Airway epithelial cell (primary cell): ENCODE measurements around a stretch of chr18.

DNA sequence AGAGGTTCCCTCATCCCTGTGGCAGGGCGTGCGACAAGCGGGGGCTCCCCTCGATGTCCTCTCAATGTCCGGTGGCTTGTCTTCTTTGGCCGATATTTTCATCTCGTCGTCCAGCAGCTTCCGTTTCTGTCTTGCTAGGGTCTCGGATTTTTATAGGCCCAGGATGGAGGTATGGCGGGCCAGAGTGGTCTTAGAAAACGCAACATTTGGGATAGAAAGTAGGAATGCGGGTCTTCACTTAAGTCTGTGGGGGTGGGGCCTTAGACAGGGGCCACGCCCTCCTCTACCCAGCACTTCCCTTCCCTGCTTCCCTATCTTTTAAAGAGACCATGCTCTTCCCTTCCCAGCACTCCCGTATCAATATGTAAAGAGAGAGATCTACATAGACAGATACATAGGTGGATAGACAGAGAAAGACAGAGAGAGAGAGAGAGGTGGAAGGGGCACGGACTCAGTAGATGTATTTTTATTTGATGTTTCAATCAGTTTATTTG lies 866.7 kb downstream of the DSC3 start:
- RAMPAGE, long total RNA, result no peak

DNA sequence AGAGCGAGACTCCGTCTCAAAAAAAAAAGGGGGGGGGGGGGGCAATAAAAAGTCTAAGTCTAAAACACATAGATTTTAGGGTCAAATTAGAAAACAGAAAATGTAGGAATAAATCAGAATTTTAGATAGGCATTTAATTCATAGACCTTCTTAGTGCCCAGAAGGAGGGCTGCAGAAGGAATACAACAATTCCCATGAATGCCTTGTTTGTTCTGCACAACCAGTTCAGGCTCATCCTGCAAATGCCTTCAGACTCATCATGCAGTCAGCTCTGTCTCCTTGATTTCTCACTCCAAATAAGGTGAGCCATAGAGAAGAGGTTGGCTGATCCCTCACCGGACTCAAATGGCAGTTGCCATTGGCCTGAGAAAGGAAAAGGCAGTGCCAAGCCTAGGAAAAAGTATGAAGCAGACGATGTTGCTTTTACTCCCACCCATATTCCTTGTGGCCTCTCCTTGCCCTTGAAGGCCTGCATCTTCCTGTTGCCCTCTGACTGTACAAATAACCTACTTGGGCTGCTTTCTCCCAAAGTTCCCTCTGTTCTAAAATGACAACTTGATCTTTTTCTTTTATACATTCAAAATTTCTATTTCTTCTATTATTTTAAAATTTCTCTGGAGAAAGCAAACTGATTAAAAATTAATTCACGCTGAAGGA lies 50.3 kb downstream of the DSC3 start:
- RAMPAGE, long total RNA, result no peak

- RAMPAGE, long total RNA, result no peak
Measured at GRCh38 chr18:31401450-31401811, 24.9 kb downstream of the DSG4 start.

DNA sequence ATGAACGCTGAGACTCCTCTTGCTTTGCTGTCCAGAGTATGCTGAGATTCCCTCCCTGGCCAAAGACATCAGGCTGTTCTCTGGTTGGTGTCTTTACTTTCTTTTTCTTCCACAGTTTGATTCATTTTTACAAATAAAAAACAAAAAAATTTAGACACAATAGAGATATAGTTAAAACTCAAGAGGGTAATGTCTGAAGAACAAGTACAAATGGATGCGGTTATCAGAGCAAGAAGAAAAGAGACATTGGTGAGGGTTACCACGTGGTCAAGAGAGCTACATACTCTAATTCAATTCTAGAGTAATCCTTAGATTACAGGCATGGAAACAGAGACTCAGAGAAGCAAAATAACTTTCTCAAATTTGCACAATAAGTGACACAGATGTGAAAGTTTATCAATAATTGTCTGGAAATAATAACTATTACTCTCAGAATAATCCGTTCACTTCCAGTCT lies 17.9 kb upstream of the DSG2 start:
- RAMPAGE, long total RNA, result no peak

DNA sequence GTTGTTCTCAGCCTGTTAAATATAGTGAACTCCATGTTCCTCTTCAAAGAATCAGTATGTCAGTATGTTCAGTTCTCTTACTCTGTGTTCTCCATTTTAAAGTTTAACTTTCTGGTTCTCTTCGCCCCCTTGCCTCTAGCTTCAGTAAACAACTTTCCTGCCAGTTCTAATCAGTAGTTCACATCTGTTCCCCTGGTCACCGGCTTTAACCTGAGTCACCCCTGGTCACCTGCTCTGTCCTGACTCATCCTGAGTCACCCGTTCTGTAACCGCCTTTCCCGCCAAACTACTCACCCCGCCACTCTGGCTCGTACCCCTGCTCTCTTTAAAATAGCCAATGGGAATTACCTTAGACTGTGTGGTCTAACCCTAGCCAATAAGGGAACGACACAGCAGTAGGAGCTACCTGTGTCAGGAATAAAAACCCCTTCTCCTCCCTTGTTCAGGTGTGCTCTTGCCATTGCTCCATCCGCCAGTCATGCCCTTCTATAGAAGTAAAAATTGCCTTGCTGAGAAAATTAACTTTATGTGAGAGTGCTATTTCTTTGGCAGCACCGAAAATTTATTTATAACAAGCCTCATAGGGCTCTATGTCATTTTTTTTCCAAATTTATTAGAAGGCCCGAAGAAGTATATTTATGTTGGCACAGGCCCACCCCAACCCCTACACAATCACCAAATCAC lies 21.7 kb downstream of the SLC25A52 start:
- RAMPAGE, long total RNA, result no peak

DNA sequence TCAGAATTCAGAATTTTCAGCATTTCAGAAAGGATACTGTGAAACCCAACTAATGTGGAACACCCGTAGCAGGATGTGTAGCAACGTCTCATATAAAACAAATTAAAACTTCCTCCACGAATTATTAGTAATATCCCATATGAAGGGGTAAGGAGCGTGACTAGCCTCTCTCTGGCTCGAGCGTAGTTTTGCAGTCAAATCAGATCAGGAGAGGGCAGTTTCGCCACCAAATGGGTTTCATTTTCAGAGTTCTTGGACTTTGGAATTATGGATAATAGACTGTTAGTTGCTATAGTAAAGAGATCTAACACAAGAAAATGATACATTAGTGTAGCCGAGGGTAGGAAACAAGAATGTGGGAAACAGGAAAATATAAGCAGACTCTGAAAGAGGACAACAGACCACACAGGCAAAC lies 13.5 kb upstream of the SLC25A52 start:
- RAMPAGE, long total RNA, result no peak

- RAMPAGE, long total RNA, result no peak
Measured at GRCh38 chr18:32201972-32202542, 12.2 kb downstream of the MEP1B start.

DNA sequence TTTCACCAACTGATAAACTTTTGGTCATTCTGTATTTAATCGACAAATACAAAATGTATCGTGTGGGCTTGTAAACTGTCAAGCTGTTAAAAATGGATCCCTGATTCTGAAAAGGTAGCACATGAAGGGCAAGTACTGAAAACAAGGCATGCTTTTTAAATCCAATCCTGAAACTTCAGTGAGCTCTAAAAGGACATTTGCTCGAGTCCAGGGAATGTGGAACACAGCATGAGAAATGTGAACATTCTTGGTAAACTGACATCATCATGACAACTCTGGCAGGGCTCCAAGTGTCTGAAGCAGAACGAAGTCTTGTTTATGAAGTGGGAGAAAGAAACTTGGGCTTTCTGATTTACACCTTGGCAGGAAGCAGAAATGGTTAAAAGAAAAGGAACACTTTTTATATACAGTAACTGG lies 121.0 kb downstream of the GAREM1 start:
- RAMPAGE, long total RNA, result no peak

- RAMPAGE, long total RNA, result no peak
Measured at GRCh38 chr18:32468287-32468673, 2.4 kb downstream of the GAREM1 start.

- RAMPAGE, long total RNA, result no peak
Measured at GRCh38 chr18:32511574-32511975, 40.9 kb upstream of the GAREM1 start.

DNA sequence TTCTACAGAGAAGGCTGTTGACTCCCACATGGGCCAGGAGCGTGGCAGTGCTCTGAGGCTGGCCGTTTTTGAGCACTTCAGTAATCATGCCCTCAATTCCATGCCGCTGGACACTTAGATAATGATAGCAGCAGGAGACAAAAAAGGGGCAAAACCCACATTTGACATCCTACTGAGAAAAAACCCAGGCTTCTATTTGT lies 51.8 kb downstream of the KLHL14 start:
- RAMPAGE, long total RNA, result no peak

GRCh38 chr18:34121401-34121993 lies 103.2 kb downstream of the NOL4 start:
- RAMPAGE, long total RNA, result no peak

GRCh38 chr18:34772871-34773306 lies 62.8 kb downstream of the DTNA start:
- RAMPAGE, long total RNA, result no peak

DNA sequence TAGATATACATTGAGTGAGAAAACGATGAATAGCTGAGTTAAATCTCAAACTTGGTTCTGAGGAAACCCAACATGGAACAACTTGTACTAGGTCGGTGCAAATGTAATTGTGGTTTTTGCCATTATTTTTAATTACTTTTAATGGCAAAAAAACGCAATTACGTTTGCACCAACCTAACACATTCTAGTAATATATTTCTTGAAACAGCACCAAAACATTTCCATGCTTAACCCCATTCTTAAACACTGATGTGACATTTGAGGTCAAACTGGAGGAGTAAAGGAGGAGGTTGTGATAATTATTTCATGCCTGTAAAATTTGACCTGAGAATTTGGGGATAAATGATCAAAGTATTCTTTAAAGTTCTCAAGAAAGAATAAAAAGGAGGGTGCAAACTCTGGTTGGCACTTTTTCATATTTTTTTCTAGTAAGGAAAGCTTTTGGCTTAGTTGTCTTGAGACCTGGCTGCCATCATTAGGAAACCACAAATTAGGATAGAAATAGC lies 143.0 kb downstream of the DTNA start:
- RAMPAGE, long total RNA, result no peak

DNA sequence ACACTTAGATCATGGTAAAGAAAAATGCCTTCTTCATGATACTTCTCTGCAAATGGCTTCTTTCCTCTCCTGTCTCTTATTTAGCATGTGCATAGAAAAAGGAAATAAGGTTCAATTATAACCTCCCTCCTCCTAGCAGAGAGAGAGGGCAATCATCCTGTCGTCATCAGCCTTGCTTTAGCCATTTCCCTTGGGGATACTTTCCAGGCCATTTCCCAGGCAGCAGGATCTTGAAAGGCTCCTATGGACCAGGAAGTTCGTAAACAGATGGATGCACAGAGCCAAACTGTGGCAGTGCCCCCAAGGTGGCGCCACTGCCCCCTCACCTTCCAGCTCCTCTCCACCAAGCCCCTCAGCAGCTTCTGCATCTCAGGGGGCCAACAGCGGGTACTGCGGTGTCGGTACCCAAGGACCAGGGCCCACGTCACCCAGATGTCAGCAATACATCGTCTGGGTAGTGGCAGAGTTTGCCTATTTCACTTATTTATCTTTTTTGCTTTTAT lies 157.4 kb downstream of the DTNA start:
- RAMPAGE, long total RNA, result no peak

GRCh38 chr18:34977908-34978742 lies 63.1 kb upstream of the MAPRE2 start:
- RAMPAGE, long total RNA, result no peak

DNA sequence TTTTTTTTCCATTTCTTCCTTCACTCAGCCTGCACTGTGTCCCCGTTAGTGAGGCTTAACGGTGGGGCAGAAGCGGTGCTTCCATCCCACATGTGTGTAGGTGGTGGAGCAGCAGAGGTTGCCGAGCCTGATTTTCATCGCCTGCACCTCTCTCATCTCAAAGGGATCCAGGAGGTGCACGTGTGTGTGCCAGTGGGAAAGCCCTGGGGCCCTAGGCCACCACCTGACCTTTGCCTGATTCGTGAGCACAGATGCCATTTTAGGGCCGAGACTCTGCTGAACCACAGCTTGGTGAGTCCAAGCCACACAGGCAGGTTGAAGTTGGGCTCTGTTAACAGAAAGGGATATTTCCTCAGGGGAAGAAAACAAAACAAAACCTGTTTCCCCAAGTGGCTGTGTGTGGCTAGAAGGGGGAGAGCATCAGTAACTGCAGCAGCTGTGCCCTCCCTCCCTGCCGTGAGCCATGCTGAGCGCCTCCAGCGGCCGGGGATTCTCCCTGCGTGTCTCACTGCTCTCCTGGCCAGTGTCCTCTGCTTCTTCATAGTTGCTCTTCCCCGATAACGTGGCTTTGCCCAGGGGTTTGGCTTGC lies 81.5 kb downstream of the MAPRE2 start:
- RAMPAGE, long total RNA, result no peak

GRCh38 chr18:35172425-35172982 lies 68.3 kb upstream of the ZNF397 start:
- RAMPAGE, long total RNA, result no peak

GRCh38 chr18:35261283-35262020 lies 20.6 kb downstream of the ZNF397 start:
- RAMPAGE, long total RNA, result no peak

DNA sequence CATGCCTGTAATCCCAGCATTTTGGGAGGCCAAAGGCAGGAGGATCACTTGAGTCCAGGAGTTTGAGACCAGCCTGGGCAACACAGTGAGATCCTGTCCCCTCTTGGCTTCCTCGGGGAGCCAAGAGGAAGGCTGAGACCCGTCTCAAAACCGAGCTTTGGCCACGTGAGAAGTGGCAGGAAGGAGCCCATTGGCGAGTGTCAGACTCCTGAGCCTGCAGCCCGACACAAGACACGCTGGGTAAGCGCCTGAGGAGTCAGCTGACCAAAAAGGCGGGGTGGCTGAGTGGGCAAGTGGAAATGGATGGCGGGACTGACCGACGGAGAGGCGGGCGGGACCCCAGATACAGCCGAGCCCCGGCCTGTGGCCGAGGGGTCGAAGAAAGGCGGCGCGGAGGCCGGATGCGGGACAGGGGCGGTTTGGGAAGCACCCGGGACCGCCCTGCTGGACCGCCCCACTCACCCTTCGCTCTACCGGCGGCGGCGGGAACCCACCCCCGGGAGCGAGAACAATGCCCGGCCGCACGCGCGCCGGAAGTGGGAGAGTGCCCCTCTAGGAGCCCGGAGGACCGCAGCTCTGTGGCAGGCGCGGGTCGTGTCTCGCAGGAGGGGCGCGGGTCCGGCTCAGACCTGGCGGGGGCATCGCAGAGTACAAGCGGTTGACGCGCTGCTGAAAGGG lies 22.9 kb downstream of the ZSCAN30 start:
- RAMPAGE, long total RNA, result no peak